Prostate gland (tissue), 2 donors: ENCODE measurements around the gene TXNL4A.

DNA sequence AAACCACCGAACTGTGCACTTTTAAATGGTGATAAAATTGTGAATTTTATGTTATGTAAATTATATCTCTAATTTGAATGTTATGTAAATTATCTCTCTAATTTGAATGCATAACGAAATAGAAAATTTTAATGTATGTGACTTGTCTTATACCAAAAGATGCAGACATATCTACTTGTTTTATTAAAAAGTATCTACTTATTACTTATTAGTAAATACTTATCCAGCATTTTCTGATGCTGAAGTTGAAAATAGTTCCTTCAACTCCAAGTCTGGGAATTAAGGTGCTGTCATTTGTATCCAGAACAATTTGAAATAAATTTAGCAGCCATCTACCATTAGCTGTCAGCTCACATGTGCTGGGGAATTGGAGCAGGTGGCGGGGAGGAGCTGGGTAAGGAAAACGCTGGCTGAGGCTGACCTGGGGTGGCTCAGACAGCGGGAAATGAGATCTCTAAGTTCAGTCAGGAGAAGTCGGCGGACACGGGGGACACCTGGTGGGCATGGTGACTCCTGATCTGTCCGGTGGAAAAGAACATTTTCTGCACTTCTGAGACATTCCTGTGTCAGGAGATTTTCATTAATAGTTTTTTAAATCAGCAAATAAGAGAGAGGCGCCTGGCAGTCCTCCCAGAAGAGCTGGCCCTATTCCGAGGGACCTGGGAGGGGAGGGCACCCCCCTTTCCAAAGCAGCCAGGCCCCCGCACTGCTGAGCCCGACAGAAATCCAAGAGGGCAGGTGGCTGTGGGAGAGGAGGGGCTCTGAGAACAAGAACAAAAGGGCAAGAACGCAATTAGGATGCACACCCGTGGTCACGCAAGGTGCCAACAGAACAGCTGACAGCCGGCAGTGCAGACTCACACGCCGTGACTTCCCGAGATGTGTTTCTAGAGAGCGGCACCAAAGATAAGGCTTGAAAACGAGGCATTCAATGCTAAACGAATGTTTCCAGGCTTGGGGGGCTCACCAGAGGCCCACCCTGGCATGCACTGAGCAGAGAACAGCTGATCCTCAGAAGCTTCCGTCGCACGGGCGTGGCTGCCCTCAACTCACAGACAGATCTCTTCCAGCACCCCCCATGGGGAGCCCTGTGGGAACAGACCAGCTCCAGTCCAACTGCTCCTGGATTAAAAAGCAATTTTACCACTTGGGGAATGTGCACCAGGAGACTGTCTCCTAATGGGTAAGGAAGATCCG lies 26.5 kb downstream of the SLC66A2 start:
- PRO-cap, result no peak
- RAMPAGE, long total RNA, 2 experiments, result no peak in any of the 2 experiments

DNA sequence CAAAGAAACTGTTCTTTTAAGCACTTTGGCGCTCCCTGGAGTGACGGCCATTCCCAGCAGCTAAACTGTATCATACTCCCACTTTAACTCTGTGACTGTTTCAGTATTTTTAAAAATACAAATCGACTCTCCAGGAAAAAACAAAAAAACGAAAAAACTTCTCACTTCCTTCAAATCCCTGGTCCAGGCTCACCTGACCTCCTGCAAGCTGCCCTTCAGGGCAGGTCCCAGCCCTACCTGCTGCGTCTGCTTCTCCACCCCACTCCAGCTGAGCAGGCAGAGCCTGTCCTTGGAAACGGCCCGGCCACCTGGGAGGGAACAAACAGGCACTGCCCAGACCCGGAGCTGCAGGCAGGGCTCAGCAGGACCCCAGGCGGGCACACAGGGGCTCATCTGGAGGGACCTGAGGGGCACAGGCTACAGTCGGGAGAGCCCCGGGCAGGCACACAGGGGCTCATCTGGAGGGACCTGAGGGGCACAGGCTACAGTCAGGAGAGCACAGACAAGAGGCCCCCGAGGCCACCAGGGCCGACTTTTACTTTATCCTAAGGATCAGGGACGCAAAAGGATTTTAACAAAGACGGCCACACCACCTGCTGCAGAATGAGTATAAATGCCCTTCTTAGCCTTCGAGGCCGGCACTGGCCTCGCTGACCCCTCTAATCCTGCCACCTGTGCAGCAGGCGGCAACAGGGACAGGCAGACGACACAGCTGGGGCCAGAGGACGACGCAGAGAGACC lies 24.4 kb downstream of the SLC66A2 start:
- PRO-cap, result no peak
- RAMPAGE, long total RNA, 2 experiments, result start-site peak on the minus strand in 1 of 2 experiments, centred at position 408 of the sequence, 9 reads per replicate

GRCh38 chr18:79953017-79953424 lies 1.6 kb upstream of the SLC66A2 start:
- PRO-cap, result no peak
- RAMPAGE, long total RNA, 2 experiments, result no peak in any of the 2 experiments

DNA sequence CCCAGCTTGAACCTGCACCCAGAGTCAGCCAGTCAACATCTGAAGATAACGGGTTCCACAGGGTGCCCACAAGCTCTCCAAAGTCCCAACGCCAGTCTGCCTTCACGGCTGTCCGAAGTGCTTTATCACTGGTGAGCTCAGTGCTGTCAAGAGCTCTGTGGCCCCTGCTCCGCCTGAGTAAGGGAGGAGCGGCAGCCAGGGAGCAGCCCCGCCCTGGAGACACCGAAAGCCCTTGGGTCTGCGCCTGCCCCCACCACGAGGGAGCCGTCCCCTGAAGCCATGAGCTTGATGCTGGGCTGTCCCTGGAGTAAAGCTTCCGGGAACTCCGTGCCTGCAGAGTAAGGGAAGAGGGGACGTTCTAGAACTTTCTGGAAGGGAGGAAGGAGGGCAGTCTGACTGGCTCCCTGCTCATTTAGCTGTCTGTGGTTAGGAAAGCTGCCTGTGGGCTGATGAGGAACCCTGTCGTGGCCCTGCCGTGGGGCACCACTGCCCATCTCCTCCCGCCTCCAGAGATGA lies 2.7 kb upstream of the HSBP1L1 start:
- PRO-cap, result no peak
- RAMPAGE, long total RNA, 2 experiments, result no peak in any of the 2 experiments

DNA sequence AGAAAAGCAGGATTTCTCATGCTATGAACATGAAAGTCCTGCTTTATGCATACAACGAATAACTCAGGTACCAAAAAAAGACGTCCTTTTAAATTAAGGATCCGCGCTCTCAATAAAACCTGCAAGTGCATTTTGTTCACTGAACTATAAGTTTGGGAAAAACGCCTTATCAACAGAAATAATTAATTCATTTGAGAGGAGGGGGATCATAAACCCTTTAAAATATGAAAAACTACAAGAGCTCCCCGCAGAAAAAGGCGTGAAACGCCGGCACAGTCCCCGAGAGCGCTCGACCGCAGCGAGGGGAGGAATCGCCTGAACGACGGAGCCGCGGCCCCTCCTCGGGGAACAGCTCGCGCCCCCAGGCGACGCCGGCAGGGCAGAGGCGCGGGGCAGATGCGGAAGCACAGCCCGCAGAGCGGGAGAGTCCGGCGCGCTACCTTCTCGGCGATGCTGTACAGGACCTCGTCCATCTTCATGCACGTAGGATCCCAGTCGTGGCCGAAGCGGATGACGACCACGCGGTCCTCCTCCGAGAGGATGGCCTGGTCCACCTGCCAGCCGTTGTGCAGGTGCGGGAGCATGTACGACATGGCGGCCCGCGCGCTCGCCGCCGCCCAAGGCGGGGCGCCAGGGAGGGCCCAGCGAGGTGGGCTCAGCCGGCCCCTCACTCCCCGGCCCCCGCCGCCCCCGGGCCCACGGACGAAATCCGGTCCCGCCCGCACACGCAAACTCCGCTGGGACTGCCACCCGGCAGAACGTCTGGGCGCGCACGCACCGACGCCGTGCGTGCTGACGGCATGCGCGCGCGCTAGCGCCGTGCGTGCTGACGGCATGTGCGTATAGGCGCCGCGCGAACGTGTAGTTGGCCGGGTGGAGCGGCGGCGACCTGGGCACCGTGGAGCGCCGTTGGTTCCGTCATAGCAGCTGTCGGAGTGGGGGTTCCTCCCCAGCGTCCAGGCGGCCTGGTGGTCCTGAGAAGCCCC lies at the start of gene TXNL4A:
TSS of gene TXNL4A (minus strand) at position 764 of the 986 bp plus-strand sequence.
- PRO-cap, result unidirectional peak, plus-strand start at position 382 of the sequence; unidirectional peak, plus-strand start at position 409 of the sequence; bidirectional peak, plus-strand start at position 864 of the sequence, minus-strand start at position 764 of the sequence
- RAMPAGE, long total RNA, 2 experiments, result start-site peak on the minus strand in 2 of 2 experiments, centred at positions 590 to 594 of the sequence, 19 to 32 reads per replicate